ENCODE data around the genes TRAK1 and SEC22C.

GRCh38 chr3:39428761-39429301, 22.3 kb downstream of the RPSA start:
- PRO-cap = no peak

DNA sequence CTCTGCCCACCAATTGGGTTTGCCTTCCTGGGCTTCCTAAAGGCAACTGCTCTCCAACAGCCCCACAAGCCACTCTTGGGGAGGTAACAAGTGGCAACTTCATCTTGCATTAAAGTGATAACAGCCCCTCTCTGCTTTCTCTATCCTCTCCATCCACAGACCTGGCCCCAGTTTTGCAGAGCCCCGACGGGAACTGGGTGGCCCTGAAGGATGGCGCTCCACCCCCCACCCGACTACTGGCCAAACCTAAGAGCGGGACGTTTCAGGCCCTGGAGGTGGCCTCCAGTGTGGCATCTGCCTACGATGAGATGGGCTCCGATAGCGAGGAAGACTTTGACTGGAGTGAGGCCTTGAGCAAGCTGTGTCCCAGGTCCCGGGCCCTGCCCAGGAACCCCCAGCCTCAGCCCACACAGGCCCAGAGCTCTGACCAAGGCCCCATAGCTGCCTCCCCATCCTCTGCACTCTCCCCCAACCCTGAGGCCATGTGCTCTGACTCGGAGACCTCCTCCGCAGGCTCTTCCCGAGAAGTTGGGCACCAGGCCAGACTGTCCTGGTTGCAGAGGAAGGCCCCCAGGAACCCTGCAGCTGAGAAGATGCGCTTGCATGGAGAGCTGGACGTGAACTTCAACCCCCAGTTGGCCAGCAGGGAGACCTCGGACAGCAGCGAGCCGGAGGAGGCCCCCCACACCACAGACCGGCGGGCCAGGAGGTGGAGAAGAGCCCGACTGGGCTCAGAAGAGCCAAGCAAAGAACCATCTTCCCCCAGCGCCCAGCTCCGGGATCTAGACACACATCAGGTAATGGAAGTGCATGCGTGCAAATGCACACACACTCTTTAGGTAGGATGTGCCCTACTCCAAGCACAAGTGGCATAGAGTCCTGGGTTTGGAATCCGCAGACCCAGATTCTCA, 119.6 kb upstream of the EIF1B start:
- PRO-cap = no peak

DNA sequence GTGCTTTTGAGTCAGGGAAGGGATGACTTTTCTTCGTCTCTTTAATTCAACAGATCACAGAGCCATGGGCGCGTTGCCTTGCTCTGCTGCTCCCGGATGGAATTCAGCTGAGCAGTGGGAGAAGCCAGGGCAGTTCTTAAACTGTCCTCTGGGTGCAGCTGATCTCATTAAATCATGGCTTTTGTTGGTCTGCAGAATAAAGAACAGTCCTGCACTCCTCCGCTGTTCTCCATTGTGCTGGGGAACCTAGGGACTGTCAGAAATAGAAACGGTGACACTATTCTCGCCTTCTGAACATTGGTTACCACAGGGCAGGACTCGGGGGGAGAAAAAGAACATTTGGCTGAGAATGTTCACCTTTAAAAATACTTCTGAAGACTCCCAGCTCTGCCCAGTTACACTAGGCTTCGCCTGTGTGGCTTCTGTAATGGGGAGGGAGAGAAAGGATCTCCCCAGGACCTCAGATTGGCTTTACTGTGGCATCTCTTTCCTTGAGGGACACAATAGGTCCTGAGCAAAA, 71.2 kb upstream of the EIF1B start:
- PRO-cap = no peak

- PRO-cap = no peak
Measured at GRCh38 chr3:40249199-40249433, 60.4 kb upstream of the EIF1B start.

DNA sequence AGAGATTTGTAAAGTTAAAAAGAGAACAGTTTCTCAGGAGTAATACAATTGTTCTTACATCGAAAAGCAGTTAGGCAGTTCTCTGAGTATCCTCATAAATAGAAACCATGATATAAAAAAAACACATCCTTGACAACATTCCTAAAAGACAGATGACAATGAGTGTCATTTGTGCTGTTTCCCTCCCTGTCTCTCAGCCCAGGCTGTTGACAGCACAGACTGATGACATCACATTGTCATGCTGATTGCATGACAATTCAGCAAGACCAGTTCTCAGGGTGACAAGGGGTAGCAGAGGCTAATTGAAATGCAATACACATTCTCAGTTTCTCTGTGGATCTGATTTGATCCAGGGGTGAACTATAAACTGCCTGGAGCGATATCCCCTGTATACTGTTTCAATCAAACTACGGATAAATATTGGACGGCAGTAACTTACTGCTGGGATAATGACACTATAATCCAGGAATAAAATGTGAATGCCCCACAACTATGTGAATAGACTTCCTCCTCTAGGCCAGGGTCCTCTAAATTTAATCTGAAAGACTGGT, 16.8 kb upstream of the EIF1B start:
- PRO-cap = no peak

- PRO-cap = no peak
Measured at GRCh38 chr3:40487312-40487911, 10.5 kb downstream of the ZNF619 start.

GRCh38 chr3:40542291-40542902, 17.6 kb downstream of the ZNF621 start:
- PRO-cap = no peak

- PRO-cap = no peak
Measured at GRCh38 chr3:40877591-40878454, 321.5 kb upstream of the CTNNB1 start.

DNA sequence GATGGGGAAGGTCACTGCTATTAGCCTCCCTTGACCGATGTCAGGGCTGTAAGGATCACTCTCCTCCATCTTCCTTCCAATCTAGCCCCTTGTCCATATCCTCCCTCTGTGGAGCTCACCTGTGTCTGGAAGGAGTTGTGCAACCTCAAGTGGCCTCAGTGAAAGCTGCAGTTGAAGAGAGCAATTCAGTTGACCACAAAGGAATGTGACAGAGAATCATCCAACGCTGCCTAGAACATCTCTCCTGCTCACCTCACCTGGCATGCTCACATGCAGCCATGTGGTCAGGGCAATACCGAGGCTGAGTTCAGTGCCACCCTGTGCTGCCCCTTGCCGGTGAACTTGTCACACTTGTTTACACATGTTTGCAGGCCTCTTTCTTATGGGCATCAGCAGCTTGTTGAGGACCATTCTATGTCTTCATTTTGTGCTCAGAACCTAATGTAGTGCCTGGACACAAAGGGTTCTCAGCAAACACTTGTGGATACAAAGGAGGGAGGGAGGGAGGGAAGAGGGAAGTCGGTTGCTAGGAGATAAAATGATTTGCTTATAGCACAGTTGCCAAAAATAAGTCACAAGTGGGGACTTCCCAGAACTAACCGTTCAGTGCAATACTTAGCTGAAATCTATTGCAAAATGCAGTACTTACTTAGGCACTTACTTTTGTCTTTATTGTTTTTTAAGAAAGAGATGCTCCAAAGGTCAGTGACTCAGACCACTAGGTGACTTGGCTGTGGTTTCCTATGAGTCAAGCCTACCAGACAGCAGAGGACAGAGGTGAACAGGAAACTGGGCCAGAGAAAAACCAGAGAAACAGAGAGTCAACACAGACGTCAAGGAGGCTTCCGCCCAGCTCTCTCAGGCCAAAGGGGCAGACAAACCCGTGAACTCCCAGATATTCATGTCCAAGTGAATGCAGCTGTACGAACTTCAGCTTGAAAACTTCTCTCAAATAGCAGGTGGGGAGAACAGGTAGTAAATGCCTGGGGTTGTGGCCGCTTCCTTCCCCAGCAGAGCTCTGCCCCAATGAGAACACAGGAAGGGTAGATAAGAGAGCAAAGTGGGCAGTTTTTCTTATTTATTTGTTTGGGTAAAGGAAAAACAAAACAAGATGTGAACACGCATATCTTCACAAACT, 227.8 kb upstream of the CTNNB1 start:
- PRO-cap = no peak

- PRO-cap = no peak
Measured at GRCh38 chr3:41202799-41203487, 3.6 kb downstream of the CTNNB1 start.

DNA sequence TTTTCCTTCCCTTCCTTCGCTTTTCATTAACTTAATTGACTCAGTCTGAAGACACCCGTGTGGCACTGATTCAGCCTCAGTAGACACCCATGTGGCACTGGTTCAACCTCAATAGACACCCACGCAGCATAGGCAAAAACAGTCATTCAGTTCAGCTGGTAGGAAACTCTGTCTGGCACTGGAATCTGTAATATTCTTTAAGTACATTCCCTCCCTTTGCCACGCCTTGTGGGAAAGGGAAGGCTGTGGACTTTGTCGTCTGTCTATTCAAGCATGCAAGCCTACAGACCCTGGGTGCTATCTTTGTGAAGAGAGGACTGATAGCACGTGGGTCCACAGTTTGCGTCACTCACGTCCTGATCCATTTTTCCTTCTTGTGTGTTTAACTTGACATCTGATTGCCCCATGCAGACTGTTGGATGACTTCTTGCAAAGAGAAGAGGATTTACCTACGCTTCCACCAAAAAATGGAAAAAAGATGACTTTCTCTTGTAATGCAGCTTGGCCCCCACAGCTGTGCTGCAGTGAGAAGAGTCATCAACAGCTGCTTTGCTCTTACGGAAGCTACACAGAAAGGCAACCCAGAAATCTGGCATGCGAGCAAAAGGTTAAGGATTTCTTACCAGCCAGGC, 278.2 kb downstream of the ULK4 start:
- PRO-cap = no peak

DNA sequence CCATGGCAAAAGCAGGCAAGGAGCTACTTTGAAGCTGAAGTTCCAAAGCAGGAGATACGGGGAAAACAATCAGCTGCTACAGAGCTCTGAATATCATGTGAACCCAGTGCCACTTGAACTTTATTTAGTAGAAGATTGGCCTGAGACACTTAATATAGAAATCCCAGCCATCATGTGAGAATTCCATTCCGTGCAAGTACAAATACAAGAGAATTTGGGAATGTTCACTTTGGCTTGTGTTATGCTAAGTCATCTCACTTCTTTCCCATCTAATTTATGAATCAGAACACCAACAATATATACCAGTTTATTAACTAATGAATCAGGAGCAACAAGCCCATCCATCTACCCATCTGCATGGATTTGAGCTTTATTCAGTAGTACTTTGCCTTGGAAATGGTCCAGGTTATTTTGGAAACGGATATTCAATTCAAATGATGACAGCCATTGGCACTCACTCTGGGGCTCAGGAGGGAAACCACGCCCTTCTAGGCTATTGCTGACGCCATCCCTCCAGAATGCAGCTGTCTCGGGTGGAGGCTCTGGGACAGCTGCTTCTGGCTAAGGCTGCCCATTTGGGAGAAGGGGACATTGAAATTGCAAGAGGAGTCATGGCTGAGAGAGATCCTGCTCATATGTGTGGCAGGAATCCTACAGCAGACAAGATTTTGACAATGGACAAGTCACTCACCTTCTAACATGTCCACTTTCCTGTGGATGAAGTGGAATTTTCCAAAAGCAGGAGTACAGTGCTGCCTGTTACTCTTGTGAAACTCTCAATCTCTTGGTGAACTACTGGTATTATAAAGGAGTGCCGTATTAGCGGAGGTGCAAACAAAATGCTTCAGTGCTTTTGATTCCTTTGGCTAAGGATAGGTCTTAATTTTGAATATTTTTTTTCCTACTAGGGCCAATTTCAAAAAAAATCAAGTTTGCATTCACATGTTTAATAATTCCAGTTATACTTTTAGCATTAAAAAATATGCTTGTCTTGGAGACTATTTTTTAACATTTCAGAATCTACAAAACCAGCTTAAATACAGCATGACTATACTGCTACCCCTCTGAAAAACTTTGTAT, 29.4 kb upstream of the TRAK1 start:
- PRO-cap = no peak

- PRO-cap = no peak
Measured at GRCh38 chr3:42080276-42081088, 10.7 kb upstream of the TRAK1 start.

DNA sequence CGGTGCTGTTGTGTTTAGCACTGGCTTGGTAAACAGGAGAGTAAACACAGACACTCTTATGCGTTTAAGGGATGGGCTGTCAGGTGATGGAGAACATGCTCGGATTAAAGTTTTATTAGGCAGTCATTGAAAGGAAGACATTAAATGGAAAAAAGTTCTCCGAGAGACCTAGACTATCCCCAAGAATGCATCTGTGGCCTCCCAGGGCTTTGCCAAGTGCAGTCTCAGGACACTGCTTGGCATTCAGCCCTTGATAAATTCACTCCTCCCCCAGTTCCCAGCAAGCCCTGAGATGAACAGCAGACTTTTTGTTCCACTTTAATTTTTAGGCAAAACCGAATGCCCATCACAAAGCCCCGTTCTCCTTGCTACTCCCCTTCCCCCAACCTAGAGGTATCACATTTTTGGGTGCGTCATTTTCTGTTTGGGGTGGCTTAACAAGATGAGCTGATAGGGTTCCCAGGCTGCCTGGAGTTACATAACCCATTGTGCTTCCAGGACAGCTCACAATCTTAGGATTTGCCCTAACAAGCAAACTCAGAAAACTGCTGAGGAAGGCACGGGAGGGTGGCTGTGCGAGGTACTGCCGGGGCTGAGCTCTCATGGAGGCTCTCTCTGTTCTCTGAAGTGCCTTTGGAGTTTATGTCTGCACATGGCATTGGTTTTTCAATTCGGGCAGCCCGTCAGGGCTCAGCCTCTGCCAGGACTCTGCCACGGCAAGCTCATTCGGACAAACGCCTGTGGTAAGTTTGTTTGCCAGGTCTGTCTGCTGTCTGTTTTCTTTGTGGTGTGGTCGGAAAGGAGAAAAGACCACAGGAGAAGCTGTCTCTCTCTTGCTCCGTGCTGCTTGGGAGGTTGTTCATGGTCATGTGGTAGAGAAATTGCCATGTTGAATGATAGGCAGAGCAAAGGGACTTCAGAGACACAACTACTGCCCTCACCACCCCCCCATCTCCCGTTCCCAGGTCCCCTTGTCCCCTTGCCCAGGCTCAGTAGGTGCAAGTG, at the start of gene TRAK1:
Gene TRAK1, plus strand, starts transcription at position 540 of the 1,005 bp plus-strand sequence.
- PRO-cap = unidirectional peak, plus-strand start at position 540 of the sequence

GRCh38 chr3:42210982-42211766, 54.8 kb downstream of the CCK start:
- PRO-cap = no peak

DNA sequence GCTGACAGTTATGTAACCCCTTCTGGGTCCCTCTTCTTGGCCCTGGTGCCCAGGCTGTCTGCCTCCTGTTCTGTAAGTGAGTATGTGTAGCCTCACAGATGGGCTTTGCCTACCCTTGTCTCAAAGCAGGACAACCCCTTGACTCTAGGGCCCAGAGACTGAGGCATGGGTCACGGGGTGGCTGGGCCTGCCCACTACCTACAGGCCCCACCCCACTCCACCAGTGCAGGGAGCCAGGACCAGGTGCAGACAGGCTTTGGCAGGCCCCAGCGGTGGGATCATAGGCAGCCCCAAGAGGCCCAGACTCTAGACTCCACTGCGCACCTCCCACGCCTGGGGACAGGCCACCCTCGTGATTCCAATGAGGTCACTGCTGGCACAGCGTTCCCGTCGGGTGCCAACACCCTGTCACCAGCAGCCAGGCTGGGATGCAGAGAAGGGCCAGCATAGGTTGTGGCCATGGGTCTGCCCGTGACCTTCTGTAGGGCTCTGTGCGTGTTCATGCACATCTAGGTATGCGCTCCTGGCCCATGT, 12.8 kb downstream of the VIPR1 start:
- PRO-cap = no peak

DNA sequence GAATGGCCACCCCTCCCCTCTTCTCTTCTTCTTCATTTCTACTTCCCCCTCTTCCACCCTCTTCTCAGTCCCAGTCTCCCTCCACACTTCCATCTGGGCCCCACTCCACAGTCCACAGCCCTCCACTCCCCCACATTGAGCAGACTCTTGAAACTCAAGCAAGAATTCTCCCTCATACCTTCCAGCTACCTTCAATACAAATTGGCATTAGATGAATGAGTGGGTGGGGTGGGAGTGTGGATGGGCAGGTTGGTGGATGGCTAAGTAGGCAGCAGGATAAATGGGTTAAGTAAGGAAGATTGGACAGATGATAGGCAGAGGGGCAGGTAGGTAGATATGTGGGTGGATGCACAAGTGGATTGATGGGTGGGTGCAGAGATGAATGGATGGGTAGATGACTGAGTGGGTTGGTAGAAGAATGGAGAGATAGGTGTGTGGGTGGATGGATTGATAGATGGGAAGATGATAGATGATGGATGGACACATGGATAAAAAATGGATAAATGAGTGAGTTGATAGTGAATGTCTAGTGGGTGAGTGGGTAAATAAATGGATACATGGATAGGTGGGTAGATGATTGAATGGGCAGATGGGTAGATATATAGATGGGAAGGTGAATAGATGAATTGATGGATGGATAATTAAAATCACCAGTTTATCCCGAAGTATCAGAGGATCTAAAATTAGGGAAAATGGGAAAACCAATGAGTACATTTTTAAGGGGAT, 27.6 kb downstream of the VIPR1 start:
- PRO-cap = no peak

DNA sequence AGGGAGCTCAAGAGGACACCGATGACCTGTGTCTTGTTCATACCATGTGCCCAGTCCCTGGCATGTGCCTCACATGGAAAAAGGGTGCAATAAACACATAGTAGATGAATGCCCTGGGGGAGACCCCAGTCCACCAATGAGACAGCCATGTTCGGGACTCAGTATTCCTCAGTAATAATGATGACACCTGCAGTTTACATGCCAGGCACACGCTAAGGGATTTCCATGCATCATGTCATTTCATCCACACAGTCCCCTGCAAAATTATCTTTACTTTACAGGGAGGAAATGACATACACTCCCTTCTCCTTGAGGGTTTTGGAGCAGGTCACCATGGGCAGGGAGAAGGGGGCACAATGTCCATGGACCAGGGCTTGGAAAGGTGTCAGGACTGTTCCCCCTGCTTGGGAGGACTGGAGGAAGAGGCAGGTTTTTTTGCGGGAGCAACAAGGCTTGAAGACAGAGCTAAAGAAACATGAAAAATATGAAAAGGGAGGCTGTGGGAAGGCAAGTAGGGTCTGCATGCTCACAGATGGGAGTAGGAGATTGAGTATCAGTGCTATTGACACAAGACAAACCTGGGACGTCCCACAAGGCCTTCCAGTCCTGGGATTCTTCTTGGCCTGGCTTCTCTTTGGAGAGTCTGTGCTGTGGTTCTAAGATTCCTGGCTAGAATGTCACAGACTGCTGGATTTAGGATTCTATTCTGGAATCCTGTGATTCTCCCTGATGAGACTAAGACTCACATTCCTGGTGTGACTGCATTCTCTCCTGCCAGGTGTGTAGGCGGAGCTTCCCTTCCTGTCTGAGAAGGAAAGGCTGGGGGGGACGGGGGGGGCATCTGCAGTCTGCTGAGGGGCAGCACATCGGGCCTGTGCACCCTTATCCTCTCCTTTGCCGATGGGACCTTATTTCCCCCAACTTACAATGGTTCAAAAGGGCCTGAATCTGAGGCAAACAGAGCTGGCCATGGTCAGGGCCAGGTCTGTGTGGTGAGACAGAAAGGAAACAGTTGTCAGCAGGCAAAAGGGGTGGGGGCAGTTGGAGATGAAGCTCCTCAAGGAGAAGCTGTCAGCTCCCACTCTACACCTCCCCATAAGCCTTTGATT, 30.5 kb downstream of the VIPR1 start:
- PRO-cap = no peak

GRCh38 chr3:42581400-42581598, 468 bp downstream of the SEC22C start:
- PRO-cap = no peak

DNA sequence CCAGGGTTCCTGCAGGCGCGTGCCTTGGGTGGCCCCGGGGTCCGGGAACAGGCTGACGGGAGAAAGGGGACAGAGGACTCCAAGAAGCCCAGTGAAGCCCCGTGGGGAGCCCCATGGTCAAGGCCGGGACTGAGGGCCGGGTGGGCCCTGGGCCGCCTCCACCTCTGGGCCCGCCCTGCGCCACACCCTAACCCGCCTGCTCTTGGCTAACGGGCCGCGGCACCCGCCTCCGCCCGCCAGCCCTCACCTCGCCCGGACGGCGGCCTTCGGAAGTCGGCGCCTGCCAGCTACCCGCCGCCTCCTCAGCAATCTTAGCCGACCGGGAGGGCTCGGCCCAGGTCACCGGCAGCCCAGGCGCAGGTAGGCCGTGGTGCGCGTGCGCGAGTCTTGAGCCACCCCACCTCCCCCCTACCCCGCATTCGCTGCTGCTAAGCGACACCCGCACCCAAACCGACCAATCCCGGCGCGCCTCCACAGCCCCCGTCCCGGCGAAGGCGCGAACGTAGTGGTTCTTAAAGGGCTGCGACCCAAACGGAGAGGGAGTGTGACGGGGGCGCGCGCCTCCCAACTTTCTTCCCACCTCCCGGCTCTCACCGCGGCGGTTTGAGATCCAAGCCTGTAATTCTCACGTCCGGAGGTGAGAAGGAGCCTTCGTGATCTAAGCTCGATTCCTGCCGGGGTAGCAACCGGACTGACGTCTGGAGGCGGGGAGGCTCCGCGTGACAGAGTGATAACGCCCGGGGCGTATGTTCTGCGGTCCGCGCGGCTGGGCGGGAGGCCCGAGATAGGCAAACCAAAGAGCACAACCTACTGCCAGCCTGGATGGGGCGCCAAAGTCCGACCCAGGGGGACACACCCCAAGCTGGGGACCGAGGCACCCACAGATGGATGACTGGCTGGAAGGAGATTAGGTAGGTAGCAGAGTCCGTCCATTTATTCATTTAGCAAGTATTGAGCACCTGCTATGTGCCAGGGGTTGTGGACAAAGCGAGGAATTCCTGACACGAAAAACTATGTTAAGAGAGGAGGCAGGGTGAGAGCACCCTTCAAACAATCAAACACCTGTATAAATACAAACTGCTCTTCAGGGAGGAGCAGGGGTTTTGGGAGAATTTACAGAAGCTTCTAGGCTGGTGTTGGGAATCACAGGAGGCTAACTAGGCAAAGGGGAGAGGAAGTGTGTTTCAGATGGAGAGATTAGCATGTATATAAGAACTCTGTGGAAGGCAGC, at the start of gene SEC22C:
Gene SEC22C, minus strand, starts transcription at position 369 of the 1,231 bp plus-strand sequence.
- PRO-cap = bidirectional peak, plus-strand start at position 530 of the sequence, minus-strand start at position 313 of the sequence